HTR-8/SVneo (cell line): ENCODE measurements around a stretch of chr17.

DNA sequence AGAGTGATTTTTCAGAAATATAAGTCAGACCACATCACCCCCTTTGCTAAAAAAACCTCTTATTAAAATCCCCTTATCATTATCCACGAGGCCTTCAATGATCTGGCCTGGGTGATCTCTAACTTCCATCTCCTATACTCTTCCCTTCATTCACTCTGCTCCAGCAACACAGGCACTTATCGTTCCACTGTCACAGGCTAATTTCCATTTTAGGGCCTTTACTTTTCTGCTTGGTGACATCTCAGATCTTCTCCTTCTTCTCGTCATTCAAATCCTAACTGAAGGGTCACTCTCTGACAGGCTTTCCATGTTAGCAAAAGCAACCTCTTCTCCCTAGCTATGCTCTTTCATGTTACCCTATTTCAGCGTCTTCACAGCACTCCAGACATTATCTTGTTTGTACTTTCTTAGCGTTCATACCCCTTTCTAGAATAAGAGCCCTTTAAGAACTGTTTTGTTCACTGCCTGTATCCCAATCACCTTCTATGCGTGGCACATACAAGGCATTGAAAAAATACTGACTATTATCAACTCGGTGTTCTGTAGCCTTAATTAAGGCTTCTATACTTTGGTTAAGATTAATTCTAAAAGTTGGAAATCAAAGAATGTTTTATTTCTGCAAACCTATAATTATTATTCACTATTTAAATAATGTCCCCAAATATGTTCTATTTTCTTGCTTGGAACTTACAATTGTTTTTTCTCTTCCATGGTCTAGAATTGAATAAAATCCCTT is 85.9 kb downstream of the CDK5R1 start:
- RRBS, result no CpG with 5 or more reads among the region's 7 CpGs

DNA sequence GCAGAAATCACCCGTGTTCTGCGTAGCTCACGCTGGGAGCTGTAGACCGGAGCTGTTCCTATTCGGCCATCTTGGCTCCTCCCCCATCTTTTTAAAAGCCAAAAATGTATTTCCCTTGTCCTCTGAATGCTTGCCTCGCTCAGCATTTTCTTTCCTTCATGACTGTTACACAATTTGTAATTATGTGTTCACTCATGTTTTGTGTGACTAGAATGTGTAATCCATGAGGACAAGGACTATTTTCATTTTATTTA is 192.8 kb downstream of the MYO1D start:
- RRBS, result no CpG with 5 or more reads among the region's 6 CpGs

GRCh38 chr17:32748230-32749097 is 128.5 kb downstream of the MYO1D start:
- RRBS, result no CpG with 5 or more reads among the region's 9 CpGs

DNA sequence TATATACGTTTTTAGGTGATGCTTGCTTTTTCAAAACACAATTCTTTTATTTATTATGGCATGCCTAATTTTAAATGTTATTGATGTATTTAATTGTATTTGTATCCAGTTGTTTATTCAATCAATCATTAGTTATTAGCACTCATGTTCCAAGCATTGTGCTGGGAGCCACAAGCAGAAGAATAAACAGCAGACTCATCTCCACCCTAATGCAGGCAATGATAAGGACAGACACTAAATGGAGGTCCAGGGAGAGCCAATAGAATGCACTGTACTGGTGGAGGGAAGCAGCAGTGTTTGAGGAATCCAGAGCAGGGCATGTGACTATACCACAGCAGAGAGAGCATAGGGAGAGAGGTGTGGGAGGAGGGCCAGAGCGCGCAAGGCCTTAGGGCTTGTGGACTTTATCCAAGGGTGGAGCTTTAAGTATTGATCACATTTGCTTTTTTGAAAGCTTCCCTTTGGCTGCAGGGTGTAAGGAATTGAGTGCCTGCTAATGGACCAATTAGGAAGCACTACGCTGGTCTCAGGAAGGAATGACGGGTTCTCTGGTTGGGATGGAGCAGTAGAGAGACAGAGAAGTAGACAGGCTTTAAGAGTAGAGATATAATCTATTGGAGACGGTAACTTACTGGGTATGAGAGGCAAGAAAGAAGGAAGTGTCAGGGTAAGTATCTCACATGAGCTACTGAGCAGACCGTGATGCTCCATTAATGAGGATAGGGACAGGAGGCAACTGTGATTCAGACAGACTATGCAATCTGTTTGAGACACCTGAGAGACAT is 82.3 kb downstream of the MYO1D start:
- RRBS, result no CpG with 5 or more reads among the region's 7 CpGs

DNA sequence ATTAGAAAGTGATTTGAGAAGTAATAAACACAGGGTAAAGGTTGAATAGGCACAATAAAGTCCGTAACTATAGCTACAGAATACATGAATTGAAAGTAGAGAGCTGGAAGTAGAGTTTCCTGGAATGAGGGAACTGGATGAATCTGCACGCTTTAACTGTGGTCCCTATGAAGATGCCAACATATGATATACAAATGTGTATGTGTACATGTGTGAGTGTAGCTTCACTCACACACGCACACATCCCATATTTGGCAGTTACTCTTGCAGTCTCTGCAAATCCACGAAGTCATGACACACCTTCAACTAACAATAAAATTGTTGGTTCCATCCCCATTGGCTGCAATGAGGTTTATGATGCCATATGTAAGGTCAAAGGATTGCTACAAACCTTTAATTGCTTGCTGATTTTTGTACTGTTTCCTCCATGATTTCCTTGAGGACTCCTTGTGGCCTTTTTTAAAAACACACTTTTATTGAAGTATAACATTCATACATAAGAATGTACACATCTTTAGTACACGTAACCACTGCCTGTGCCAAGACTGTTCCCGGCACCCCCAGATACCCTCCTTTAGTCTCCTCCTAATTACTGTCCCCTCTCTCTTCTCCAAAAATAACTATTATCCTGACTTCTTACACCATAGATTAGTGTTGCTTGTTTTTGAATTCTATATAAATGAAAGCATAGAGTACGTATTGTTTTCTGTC is 22.0 kb downstream of the MYO1D start:
- RRBS, result no CpG with 5 or more reads among the region's 7 CpGs

DNA sequence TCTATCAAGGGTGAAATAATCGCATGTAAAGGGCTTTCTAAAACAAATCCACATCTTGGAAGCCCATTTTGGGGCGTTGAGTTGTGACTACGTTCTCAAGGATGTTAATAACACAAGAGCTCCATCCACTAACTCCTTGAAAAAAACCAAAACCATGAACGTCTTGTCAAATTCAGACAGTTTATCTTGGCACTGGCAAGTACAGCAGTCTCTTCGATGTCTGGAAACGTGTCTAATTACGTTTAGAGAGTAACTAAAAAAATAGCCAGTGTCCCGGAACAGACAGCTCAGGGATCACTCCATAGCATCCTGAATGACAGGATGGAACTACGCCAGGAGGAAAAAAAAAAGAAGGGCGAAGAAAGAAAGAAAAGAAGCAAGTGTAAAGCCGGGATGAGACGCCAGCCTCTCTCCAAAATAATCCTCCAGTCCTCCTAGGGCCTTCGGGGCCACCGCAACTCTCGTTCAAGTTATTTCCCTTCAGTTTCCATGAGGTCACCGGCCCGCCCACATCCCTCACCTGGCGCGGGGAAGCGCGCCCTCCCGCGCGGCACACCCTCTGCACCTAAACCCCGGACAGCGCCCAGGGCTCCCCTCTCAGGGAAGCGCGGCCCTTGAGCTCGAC is 877 bp downstream of the MYO1D start:
- RRBS, result 2% methylated on average over 13 of the region's 29 CpGs

- RRBS, result no CpG with 5 or more reads among the region's 7 CpGs
Observed at GRCh38 chr17:32927149-32927575, 791 bp upstream of the TMEM98 start.

DNA sequence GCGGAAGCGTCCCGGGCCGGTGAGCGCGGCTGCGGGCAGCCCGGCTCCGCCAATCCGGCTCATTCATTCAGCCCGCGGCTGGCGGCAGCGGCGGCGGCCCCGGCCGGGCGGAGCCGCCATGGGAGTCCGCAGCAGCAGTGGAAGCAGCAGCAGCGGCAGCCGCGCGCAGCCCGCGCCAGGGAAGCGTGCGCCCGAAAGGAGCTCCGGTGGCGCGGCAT is 1.1 kb downstream of the ASIC2 start:
- RRBS, result 4% methylated on average over 18 of the region's 33 CpGs

GRCh38 chr17:33523437-33523975 is 230.4 kb upstream of the ASIC2 start:
- RRBS, result 40% methylated on average over 2 of the region's 9 CpGs

GRCh38 chr17:33984095-33984428 is 271.0 kb upstream of the CCL2 start:
- RRBS, result no CpG with 5 or more reads among the region's 3 CpGs

GRCh38 chr17:34134452-34134651 is 120.7 kb upstream of the CCL2 start:
- RRBS, result no CpG with 5 or more reads among the region's 1 CpG

- RRBS, result no CpG with 5 or more reads among the region's 4 CpGs
Observed at GRCh38 chr17:34253996-34254555, 1.0 kb upstream of the CCL2 start.

DNA sequence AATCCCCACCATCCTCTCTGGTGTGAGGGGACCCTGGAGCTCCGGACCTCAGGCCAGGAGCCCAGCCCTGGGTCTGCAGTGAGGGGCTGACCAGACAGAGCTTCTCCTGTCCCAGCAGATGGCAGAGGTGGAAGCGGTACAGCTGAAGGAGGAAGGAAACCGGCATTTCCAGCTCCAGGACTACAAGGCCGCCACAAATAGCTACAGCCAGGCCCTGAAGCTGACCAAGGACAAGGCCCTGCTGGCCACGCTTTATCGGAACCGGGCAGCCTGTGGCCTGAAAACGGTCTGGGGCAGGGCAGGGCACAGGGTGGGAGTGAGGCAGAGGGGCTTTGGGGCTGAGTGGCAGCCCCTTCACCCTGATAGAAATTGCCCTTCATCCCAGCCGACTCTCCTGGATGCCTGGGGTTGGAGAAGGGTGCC is 540 bp downstream of the UNC45B start:
- RRBS, result 81% methylated on average over 7 of the region's 9 CpGs

- RRBS, result no CpG with 5 or more reads among the region's 31 CpGs
Observed at GRCh38 chr17:35150888-35151635, 3.4 kb downstream of the UNC45B start.

GRCh38 chr17:35187924-35188690 is 6.1 kb downstream of the SLC35G3 start:
- RRBS, result no CpG with 5 or more reads among the region's 8 CpGs

GRCh38 chr17:35245058-35245679 is 2.3 kb downstream of the SLFN5 start:
- RRBS, result no CpG with 5 or more reads among the region's 1 CpG

DNA sequence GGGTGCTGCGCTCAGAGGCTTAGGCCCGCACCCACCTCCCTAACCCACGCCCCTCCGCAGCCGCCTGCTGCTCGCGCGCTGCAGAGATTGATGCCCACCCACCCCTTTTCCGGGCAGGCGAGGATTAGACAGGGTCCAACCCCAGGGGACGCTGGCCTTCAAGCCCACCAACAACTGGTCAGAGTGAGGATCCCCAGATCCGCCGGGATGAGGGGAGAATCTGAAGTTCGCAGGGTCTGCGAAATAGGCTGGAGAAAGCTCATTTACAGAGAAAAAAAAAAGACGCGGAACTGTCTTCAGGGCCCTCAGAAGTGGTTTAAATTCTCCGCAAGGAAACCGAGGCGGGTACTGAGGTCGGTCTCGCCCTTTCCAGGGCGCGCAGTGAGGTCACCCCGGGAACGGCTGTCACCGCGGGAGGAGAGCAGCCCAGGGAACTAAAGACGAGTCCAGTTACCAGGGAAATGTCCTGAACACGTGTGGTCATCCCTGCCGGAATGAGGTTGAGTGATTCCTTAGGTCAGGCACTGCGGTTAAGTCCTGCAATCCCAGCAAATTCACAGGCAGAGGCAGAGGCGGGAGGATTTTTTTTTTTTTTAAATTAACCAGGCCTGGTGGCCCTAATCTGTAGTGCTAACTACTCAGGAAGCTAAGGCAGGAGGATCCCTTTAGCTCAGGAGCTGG is 27.7 kb downstream of the SLFN11 start:
- RRBS, result 90% methylated on average over 10 of the region's 33 CpGs

- RRBS, result 0% methylated on average over 2 of the region's 34 CpGs
Observed at GRCh38 chr17:35374179-35374713, 825 bp upstream of the SLFN11 start.

DNA sequence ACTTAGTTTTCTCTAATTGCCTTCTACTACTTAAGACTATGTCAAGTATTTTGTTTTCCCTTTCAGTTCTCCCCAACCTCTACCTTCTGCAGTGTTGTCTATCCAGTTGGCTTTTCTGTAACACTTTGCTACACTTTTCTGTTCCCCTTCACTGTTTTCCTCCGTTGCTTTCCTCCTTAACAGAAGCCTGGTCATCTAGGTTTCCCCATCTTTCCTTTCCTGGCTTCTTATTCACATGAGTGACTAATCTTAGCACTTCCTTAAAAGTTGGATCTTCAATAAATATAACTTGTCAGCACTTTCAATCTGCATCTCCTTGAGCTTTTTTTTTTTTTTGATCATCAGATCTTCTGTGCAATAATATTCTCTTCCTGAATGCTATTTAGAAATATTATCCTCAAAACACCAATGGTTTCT is 2.8 kb upstream of the SLFN11 start:
- RRBS, result no CpG with 5 or more reads among the region's 1 CpG

DNA sequence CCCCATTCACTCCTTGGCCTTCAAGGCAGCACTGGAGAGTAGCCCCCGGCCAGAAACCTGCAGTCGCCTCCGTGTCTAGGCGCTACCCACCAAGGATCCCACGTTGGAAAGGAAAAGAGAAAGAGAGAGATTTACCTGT is 438 bp downstream of the SLFN12 start:
- RRBS, result no CpG with 5 or more reads among the region's 5 CpGs